ENCODE measurements around a stretch of chr1.

DNA sequence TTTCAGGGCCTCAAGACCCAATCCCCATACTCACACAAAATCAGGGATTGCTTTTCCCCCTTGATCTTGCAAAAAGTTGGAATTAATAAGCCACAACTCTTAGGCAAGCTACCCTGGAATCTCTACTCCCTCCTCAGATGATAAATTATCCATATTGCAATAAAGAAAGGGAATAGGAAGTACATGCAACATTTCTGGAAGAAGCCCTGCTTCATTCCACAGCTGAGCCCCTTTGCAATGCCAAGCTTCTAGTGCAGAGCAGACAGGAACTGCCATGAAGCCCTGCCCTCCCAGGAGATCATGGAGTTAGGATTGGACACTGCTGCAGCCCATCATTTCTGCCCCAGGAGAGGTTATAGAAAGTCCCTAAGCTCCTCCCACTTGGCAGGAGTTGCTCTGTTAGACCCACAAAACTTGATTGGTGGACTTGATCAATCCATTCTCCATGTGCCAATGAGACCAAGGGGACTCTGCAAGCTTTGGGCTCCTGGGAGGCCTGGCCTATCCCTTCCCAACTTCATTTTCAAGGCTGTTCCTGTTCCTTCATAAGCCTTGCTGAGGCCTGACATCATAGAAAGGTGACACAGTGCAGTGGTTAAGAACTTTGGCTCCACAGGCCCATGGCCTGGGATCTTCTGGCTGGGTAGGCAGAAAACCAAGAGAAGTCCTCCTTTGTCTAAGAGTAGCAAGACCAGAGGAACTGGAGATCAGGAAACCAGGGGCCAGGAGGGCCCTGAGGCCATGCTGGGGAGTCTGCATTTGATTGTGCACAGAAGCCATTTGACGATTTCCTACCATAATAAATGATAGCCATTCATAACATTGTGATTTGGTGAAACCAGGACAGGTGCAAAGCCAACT, 1.3 kb upstream of the LAPTM5 start:
- RAMPAGE, long total RNA, result no peak
- RRBS, 2 experiments, result no CpG with 5 or more reads among the region's 1 CpG
CAGE:
- cytosol, long polyA minus RNA, result no peak
- cytosol, long polyA plus RNA, result no peak
- long polyA plus RNA, result no peak
- nucleolus, long total RNA, result no peak
- nucleus, long polyA plus RNA, result no peak
- nucleus, long total RNA, result no peak

DNA sequence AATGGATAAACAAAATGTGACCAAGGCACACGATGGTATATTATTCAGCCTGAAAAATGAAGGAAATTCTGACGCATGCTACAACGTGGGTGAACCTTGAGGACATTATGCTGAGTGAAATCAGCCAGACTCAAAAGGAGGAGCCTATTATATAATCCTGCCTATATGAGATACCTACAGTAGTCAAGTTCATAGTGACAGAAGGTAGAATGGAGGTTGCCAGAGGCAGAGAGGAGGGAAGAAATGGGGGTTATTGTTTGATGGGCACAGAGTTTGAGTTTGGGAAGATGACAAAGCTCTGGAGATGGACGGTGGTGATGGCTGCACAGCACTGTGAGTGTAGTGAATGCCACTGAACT, 23.0 kb upstream of the LAPTM5 start:
- RAMPAGE, long total RNA, result no peak
- RRBS, 2 experiments, result no CpG with 5 or more reads among the region's 4 CpGs
CAGE:
- cytosol, long polyA minus RNA, result no peak
- cytosol, long polyA plus RNA, result no peak
- long polyA plus RNA, result no peak
- nucleolus, long total RNA, result no peak
- nucleus, long polyA plus RNA, result no peak
- nucleus, long total RNA, result no peak

DNA sequence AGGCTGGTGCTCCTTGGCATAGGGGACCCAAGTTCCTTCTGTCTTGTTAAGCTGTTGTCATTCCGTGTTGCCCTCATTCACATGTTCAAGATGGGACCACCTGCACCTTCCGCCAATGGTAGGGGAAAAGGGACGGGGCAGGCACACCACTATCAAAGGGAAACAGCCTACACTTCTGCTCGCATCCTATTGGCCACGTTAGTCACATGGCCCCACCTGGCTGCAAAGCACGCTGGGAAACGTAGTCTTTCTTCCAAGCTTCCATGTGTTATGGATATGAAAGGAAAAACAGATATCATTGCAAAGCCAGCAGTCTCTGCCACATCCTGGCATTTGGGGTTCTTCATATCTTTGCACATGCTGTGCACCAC, 54.5 kb downstream of the SDC3 start:
- RAMPAGE, long total RNA, result no peak
- RRBS, 2 experiments, result no CpG with 5 or more reads among the region's 7 CpGs
CAGE:
- cytosol, long polyA minus RNA, result no peak
- cytosol, long polyA plus RNA, result no peak
- long polyA plus RNA, result no peak
- nucleolus, long total RNA, result no peak
- nucleus, long polyA plus RNA, result no peak
- nucleus, long total RNA, result no peak

- RAMPAGE, long total RNA, result no peak
- RRBS, 2 experiments, result no CpG with 5 or more reads among the region's 11 CpGs
CAGE:
- cytosol, long polyA minus RNA, result no peak
- cytosol, long polyA plus RNA, result no peak
- long polyA plus RNA, result no peak
- nucleolus, long total RNA, result no peak
- nucleus, long polyA plus RNA, result no peak
- nucleus, long total RNA, result no peak
Measured at GRCh38 chr1:30872036-30873129, 36.2 kb downstream of the SDC3 start.

- RAMPAGE, long total RNA, result no peak
- RRBS, 2 experiments, result no CpG with 5 or more reads among the region's 19 CpGs
CAGE:
- cytosol, long polyA minus RNA, result no peak
- cytosol, long polyA plus RNA, result no peak
- long polyA plus RNA, result no peak
- nucleolus, long total RNA, result no peak
- nucleus, long polyA plus RNA, result start-site peak on the minus strand at chr1:30881457-30881573, 22 and 9 reads in 2 replicates
- nucleus, long total RNA, result no peak
Measured at GRCh38 chr1:30881285-30881741, 27.2 kb downstream of the SDC3 start.

- RAMPAGE, long total RNA, result no peak
- RRBS, 2 experiments, result no CpG with 5 or more reads among the region's 13 CpGs
CAGE:
- cytosol, long polyA minus RNA, result no peak
- cytosol, long polyA plus RNA, result no peak
- long polyA plus RNA, result no peak
- nucleolus, long total RNA, result no peak
- nucleus, long polyA plus RNA, result no peak
- nucleus, long total RNA, result no peak
Measured at GRCh38 chr1:30895229-30896125, 13.1 kb downstream of the SDC3 start.

DNA sequence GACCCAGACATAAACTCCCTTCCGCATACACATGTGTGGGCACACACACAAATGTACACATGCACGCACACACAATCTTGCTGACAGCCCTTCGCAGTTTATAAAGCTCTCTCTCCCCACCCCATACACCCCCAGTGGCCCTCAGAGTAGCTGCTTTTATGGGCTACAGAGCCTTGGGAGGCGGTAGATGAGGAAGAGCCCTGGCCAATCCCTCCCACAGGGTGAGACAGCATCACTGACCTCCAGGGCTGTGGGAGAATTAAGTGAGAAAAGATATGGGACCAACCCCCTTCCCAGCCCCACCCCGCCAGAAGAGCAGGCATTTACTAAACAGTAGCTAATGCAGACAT, 5.2 kb downstream of the SDC3 start:
- RAMPAGE, long total RNA, result no peak
- RRBS, 2 experiments, result no CpG with 5 or more reads among the region's 5 CpGs
CAGE:
- cytosol, long polyA minus RNA, result no peak
- cytosol, long polyA plus RNA, result no peak
- long polyA plus RNA, result no peak
- nucleolus, long total RNA, result no peak
- nucleus, long polyA plus RNA, result no peak
- nucleus, long total RNA, result no peak

- RAMPAGE, long total RNA, result no peak
- RRBS, 2 experiments, result no CpG with 5 or more reads among the region's 16 CpGs
CAGE:
- cytosol, long polyA minus RNA, result no peak
- cytosol, long polyA plus RNA, result no peak
- long polyA plus RNA, result no peak
- nucleolus, long total RNA, result no peak
- nucleus, long polyA plus RNA, result no peak
- nucleus, long total RNA, result no peak
Measured at GRCh38 chr1:30936432-30937020, 28.0 kb upstream of the SDC3 start.

- RAMPAGE, long total RNA, result no peak
- RRBS, 2 experiments, result no CpG with 5 or more reads among the region's 2 CpGs
CAGE:
- cytosol, long polyA minus RNA, result no peak
- cytosol, long polyA plus RNA, result no peak
- long polyA plus RNA, result no peak
- nucleolus, long total RNA, result no peak
- nucleus, long polyA plus RNA, result no peak
- nucleus, long total RNA, result no peak
Measured at GRCh38 chr1:31010188-31010567, 55.3 kb downstream of the PUM1 start.

DNA sequence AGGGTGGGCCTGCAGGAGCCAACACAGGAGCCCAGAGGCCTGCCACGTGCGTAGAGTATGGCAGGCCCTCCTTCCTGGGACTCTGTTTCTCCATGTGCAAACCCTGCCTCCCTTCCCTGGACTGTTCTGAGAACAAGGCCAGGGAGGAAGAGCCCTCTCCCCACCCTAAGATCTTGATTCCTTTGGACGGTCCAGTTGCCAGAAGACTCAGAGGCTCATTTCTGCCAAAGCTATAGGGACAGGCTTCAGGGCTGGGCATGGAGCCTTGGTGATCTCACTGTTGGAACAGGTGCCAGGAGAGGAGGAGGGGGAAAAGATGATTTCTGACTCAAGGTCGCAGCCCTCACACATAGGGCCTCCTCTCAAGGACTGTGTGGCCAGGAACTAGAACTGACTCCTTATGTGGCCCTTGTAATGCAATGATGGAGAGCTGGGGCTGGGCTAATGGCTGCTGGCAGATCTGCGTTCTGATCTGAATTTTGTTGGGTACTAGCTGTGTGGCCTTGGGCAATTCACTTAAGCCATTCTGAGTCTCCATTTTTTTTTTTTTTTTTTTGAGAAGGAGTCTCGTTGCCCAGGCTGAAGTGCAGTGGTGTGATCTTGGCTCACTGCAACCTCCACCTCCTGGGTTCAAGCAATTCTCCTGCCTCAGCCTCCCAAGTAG, 2.0 kb upstream of the FABP3 start:
- RAMPAGE, long total RNA, result no peak
- RRBS, 2 experiments, result no CpG with 5 or more reads among the region's 6 CpGs
CAGE:
- cytosol, long polyA minus RNA, result no peak
- cytosol, long polyA plus RNA, result no peak
- long polyA plus RNA, result no peak
- nucleolus, long total RNA, result no peak
- nucleus, long polyA plus RNA, result no peak
- nucleus, long total RNA, result no peak

DNA sequence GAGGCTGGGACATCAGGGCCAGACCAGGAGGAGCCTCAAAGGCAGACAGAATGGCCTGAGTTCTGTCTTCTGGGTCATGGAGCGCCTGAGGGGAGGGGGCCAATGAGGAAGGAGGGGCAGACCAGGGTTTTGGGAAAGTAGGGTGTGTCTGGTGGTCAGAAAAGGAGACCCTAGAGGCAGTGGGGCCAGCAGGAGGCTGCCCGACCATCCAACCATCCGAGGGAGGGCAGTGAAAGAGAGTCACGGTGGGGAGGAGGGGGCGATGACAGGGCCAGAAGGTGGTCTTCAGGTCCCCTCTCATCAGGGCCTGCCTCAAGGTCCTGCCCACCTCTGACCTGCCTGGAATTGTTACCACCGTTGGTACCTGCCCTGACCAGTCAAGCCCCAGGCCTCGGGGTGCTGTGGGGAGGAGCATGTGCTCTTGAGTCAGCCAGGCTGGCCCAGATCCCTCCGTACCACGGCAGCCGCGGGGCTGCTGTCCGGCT, 21.8 kb downstream of the SERINC2 start:
- RAMPAGE, long total RNA, result no peak
- RRBS, 2 experiments, result no CpG with 5 or more reads among the region's 12 CpGs
CAGE:
- cytosol, long polyA minus RNA, result no peak
- cytosol, long polyA plus RNA, result no peak
- long polyA plus RNA, result no peak
- nucleolus, long total RNA, result no peak
- nucleus, long polyA plus RNA, result no peak
- nucleus, long total RNA, result no peak

- RAMPAGE, long total RNA, result no peak
- RRBS, 2 experiments, result no CpG with 5 or more reads among the region's 5 CpGs
CAGE:
- cytosol, long polyA minus RNA, result no peak
- cytosol, long polyA plus RNA, result no peak
- long polyA plus RNA, result no peak
- nucleolus, long total RNA, result no peak
- nucleus, long polyA plus RNA, result no peak
- nucleus, long total RNA, result no peak
Measured at GRCh38 chr1:31441461-31442087, 28.6 kb downstream of the SERINC2 start.

GRCh38 chr1:31471275-31471925, 58.4 kb downstream of the SERINC2 start:
- RAMPAGE, long total RNA, result no peak
- RRBS, 2 experiments, result no CpG with 5 or more reads among the region's 12 CpGs
CAGE:
- cytosol, long polyA minus RNA, result no peak
- cytosol, long polyA plus RNA, result no peak
- long polyA plus RNA, result no peak
- nucleolus, long total RNA, result no peak
- nucleus, long polyA plus RNA, result no peak
- nucleus, long total RNA, result no peak

- RAMPAGE, long total RNA, result no peak
- RRBS, 2 experiments, result no CpG with 5 or more reads among the region's 7 CpGs
CAGE:
- cytosol, long polyA minus RNA, result no peak
- cytosol, long polyA plus RNA, result no peak
- long polyA plus RNA, result no peak
- nucleolus, long total RNA, result no peak
- nucleus, long polyA plus RNA, result no peak
- nucleus, long total RNA, result no peak
Measured at GRCh38 chr1:31501269-31501692, 75.0 kb upstream of the TINAGL1 start.

GRCh38 chr1:31523664-31524754, 52.3 kb upstream of the TINAGL1 start:
- RAMPAGE, long total RNA, result no peak
- RRBS, 2 experiments, result no CpG with 5 or more reads among the region's 18 CpGs
CAGE:
- cytosol, long polyA minus RNA, result no peak
- cytosol, long polyA plus RNA, result no peak
- long polyA plus RNA, result no peak
- nucleolus, long total RNA, result no peak
- nucleus, long polyA plus RNA, result no peak
- nucleus, long total RNA, result no peak

GRCh38 chr1:31568770-31569695, 7.3 kb upstream of the TINAGL1 start:
- RAMPAGE, long total RNA, result no peak
- RRBS, 2 experiments, result no CpG with 5 or more reads among the region's 16 CpGs
CAGE:
- cytosol, long polyA minus RNA, result no peak
- cytosol, long polyA plus RNA, result no peak
- long polyA plus RNA, result no peak
- nucleolus, long total RNA, result no peak
- nucleus, long polyA plus RNA, result no peak
- nucleus, long total RNA, result no peak

DNA sequence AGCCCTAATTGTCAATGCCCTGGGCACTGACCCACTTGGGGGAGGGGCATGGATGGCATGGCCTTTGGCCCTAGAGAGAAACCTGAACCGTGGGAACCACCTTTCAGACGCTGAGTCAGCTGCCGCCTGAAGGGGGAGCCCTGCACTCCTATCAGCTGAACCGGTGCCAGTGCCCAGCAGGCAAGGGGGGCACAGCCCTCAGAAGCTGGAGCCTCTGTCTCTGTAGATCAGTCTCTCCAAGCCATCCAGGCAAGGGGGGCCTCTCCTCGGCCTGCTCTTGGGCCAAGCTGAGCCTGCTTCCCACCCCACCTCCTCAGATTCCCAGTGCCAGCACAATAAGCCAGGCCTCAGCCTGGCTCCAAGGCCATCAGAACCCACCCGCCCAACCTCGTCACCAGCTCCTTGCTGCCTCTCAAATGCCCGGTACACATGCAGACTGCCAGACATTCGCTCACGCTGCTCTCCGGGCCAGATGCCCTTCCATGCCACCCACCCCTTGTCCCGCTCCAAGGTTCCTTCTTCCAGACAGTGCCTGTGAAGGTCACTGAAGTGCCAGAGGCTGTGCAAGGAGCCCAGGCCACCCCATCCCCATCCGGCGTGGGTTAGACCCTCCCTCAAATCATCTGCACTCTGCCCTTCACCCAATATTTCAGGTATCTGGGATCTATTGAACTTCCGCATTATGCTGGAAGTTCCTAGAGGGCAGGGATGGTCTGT, 11.7 kb downstream of the TINAGL1 start:
- RAMPAGE, long total RNA, result no peak
- RRBS, 2 experiments, result no CpG with 5 or more reads among the region's 15 CpGs
CAGE:
- cytosol, long polyA minus RNA, result no peak
- cytosol, long polyA plus RNA, result no peak
- long polyA plus RNA, result no peak
- nucleolus, long total RNA, result no peak
- nucleus, long polyA plus RNA, result no peak
- nucleus, long total RNA, result no peak

DNA sequence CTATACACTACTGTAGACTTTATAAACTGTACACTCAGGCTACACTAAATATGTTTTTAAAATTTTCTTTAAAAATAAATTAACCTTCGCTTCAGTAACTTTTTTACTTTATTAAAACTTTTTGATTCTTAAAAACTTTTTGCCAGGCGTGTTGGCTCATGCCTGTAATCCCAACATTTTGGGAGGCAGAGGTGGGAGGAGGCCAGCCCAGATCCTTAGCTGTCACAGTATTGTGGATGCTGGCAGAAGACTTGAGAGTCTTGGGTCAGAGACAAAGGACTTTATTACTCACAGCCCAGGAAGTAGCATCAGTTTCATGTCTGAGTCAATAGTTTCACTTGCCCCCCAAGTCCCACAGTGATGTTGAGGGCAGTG, 11.8 kb upstream of the HCRTR1 start:
- RAMPAGE, long total RNA, result no peak
- RRBS, 2 experiments, result no CpG with 5 or more reads among the region's 2 CpGs
CAGE:
- cytosol, long polyA minus RNA, result no peak
- cytosol, long polyA plus RNA, result no peak
- long polyA plus RNA, result no peak
- nucleolus, long total RNA, result no peak
- nucleus, long polyA plus RNA, result no peak
- nucleus, long total RNA, result no peak

DNA sequence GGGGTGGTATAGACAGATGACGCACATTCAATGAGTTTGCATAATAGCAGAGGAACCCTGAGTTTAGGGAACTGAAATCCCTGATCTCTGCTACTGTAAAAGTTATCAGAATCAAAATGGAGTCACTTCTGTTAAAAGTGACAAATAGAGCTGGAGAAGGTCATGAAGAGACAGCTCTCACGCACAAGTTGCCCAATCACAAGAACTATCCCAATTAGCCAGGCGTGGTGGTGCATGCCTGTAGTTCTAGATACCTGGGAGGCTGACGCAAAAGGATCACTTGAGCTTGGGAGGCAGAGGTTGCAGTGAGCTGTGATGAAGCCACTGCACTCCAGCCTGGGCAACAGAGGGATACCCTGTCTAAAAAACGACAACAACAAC, 11.4 kb upstream of the HCRTR1 start:
- RAMPAGE, long total RNA, result no peak
- RRBS, 2 experiments, result no CpG with 5 or more reads among the region's 5 CpGs
CAGE:
- cytosol, long polyA minus RNA, result no peak
- cytosol, long polyA plus RNA, result no peak
- long polyA plus RNA, result no peak
- nucleolus, long total RNA, result no peak
- nucleus, long polyA plus RNA, result no peak
- nucleus, long total RNA, result no peak

GRCh38 chr1:31673027-31673483, 28.4 kb upstream of the PEF1 start:
- RAMPAGE, long total RNA, result no peak
- RRBS, 2 experiments, result no CpG with 5 or more reads among the region's 12 CpGs
CAGE:
- cytosol, long polyA minus RNA, result no peak
- cytosol, long polyA plus RNA, result no peak
- long polyA plus RNA, result no peak
- nucleolus, long total RNA, result no peak
- nucleus, long polyA plus RNA, result no peak
- nucleus, long total RNA, result no peak